Skeletal muscle cell (primary cell): ENCODE measurements around the genes SESN3 and CEP57.

DNA sequence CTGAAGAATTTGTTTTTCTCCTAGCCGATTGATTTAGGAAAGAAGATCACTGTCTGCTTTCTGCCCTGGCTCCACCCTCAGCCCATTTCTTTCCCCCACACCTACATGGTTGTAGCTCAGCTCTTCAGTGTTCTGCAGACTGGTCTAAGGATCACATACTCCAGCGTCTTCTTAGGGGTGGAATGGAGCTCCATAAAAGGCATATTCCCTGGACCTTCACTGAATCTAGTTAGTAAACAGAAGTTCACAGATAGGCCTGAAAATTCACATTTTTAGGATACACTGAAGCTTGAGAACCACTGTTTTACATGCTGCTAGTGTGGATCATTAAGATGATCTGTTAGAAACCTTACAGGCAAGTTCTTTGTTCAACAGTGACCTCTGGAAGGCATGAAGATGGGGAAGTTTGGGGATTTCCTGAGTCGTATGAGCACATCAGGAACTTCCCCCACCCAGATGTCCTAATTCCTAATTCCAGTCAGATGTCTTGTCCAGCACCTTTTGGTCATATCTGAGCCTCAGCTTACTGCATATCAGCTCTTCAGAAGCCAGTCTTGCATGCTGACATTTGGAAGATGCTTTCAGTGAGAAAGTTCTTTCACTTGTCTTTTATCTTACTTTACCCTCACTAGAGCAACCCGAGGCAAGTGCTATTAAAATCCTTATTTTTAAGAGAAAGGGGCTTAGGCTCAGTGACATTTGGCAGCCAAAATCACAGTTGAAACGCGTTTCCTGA is 16.9 kb downstream of the PIWIL4 start:
- RRBS: no CpG with 5 or more reads among the region's 6 CpGs

GRCh38 chr11:94732583-94733201 is 35.5 kb upstream of the AMOTL1 start:
- RRBS: no CpG with 5 or more reads among the region's 7 CpGs

- RRBS: no CpG with 5 or more reads among the region's 4 CpGs
Measured at GRCh38 chr11:94747137-94748127, 20.7 kb upstream of the AMOTL1 start.

- RRBS: no CpG with 5 or more reads among the region's 10 CpGs
Measured at GRCh38 chr11:94794017-94795184, 26.2 kb downstream of the AMOTL1 start.

GRCh38 chr11:94924572-94924937 is 48.8 kb downstream of the CWC15 start:
- RRBS: no CpG with 5 or more reads among the region's 5 CpGs

DNA sequence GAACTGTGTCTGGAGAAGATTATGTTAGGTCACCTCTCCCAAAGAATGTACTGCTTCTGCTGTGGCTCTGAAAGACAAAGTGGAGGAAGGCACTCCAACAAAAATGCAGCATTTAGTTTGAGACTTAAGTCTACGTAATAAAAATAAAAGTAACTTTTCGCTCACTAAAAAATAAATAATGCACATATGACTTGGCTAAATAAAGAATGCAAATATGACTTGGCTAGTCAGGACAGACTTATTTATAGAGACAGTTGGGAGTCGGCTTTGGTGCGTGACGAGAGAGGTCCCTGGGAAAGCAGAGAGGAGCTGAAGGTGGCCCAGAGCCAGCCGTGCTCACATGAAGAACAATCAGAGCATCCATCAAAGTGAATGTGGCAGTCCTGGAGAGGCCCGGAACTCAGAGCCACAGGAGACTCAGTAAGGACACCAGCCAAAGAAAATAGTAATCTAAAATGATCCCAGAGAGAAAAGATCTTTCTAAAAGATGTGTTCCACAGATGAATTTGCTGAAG is 35.0 kb downstream of the CWC15 start:
- RRBS: no CpG with 5 or more reads among the region's 7 CpGs

DNA sequence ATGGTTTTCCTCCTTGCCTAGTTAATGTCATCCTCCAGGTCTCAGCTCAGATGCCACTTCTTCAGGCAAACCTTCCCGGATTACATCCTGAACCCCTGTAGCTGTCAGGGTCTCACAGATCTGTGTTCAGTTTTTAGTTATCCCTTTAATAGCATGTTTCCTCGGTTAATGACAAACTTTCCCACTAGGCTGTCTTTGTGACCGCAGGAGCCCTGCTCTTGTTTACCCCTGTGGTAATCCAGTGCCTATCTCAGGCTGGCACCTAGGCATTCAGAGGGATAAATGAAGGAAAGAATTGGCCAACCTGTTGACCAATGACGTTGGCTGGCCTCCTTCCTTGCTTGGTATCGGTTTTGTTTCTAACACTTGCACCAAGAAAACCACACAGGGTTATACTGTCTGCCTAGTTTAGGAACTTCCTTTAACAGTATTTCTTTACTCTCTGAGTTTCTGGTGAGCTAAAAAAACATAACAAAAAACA is 760 bp upstream of the ENDOD1 start:
- RRBS: no CpG with 5 or more reads among the region's 5 CpGs

- RRBS: no CpG with 5 or more reads among the region's 25 CpGs
Measured at GRCh38 chr11:95229835-95230540, 1.0 kb downstream of the SESN3 start.

GRCh38 chr11:95230870-95231522 is at the start of gene SESN3:
Gene SESN3 (minus strand): TSS chr11:95231202.
- RRBS: under 1% methylated on average over 18 of the region's 66 CpGs

DNA sequence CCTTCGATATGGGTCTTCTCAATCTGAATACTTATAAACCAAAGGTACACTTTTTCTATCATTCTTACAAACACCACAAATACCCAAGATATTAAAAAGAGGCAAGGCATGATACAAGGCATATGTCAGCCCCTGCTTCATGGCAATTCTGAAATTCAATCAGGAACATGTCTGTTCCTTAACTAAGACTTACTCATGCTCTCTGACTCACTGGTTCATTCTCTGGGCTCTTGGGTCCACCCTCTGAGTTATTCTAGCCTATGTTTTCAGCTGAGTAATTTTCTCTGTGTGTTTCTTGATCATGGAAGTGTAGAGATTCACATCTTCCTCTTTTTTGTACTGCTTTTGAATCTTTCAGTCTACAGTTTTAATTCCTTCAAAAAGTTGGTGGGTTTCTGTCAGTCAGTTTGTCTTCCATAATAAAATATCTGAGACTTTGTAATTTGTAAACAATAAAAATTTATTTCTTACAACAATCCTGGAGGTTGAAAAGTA is 211.8 kb downstream of the FAM76B start:
- RRBS: no CpG with 5 or more reads among the region's 1 CpG

- RRBS: no CpG with 5 or more reads among the region's 7 CpGs
Measured at GRCh38 chr11:95590424-95590839, 199.2 kb downstream of the FAM76B start.

- RRBS: no CpG with 5 or more reads among the region's 2 CpGs
Measured at GRCh38 chr11:95680456-95681082, 109.0 kb downstream of the FAM76B start.

GRCh38 chr11:95788212-95788854 is 1.2 kb downstream of the FAM76B start:
- RRBS: no CpG with 5 or more reads among the region's 4 CpGs

GRCh38 chr11:95790291-95790623 is at the start of gene CEP57:
Gene CEP57 (plus strand): TSS chr11:95790498.
- RRBS: no CpG with 5 or more reads among the region's 22 CpGs

DNA sequence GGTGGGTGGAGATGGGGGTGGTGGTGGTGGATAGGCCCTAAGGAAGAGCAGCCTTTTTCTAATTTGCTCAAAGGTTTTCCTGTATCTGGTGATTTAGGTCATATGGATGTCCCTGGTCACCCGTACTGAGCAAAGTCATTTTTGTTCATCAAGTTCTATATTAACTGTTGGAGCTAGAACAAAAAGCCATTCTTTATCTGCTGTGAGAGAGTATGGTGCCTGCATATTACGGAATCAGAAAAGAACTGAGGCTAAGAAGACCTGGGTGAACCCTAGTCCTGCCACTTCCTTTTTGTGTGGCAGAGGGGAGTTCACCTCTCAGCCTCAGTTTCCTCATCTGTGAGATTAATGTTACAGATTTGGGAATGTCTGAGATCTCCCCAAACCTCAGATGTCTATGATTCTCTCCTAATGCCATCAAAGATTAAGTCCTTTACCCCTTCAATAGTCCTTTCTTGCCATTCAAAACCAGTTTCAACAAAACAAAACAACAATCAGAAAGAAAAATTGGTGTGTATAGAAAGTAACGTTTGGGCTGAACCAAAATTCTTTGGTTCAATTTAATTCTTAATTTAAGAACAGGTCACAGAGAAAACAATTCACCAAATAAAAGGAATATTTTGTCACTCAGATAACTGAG is 121.3 kb upstream of the MTMR2 start:
- RRBS: no CpG with 5 or more reads among the region's 3 CpGs

- RRBS: no CpG with 5 or more reads among the region's 6 CpGs
Measured at GRCh38 chr11:96074662-96075345, 150.9 kb upstream of the MTMR2 start.

- RRBS: no CpG with 5 or more reads among the region's 9 CpGs
Measured at GRCh38 chr11:96143381-96143918, 199.5 kb downstream of the MAML2 start.

DNA sequence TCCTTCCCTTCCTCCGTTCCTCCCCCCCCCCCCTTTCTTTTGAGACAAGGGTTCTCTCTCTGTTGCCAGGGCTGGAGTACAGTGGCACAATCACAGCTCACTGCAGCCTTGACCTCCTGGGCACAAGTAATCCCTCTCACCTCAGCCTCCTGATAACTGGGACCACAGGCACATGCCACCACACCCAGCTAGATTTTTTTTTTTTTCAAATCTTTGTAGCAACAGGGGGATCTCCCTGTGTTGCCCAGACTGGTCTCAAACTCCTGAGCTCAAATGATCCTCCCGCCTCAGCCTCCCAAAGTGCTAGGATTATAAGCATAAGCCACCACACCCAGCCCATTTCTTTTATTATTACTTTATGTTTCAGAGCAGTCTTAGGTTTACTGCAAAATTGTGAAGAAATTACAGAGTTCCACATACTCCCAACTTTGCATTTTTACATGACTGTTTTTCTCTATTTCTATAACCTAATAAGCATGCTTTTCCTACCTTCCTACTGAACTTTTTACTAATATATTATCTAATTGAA is 159.6 kb downstream of the MAML2 start:
- RRBS: no CpG with 5 or more reads among the region's 2 CpGs

- RRBS: no CpG with 5 or more reads among the region's 4 CpGs
Measured at GRCh38 chr11:96207392-96208150, 135.4 kb downstream of the MAML2 start.

- RRBS: no CpG with 5 or more reads among the region's 4 CpGs
Measured at GRCh38 chr11:96256270-96256689, 86.7 kb downstream of the MAML2 start.